ENCODE measurements around the gene YWHAE.

- RRBS, 2 experiments: no CpG with 5 or more reads among the region's 22 CpGs
CAGE:
- cytosol, long polyA minus RNA: no peak
- cytosol, long polyA plus RNA: no peak
- long polyA plus RNA: no peak
- nucleus, long polyA minus RNA: no peak
- nucleus, long polyA plus RNA: no peak
These were observed 16.6 kb upstream of the BHLHA9 start for GRCh38 chr17:1253642-1254112.

DNA sequence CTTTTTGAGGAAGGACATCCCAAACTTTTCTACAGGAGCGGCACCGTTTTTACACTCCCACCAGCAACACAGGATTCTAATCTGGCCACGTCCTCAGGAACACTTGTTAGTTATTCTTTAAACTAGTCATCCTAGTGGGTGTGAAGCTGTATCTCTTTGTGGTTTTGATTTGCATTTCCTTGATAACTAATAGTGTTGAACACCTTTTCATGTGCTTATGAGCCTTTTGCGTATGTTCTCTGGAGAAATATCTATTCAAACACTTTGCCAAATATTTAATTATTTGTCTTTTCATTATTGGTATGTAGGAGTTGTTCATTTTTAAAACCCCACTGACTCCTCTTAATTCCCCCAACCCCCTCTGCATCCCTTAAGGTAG, 25.5 kb downstream of the YWHAE start:
- RRBS, 2 experiments: no CpG with 5 or more reads among the region's 4 CpGs
CAGE:
- cytosol, long polyA minus RNA: no peak
- cytosol, long polyA plus RNA: no peak
- long polyA plus RNA: no peak
- nucleus, long polyA minus RNA: no peak
- nucleus, long polyA plus RNA: no peak

GRCh38 chr17:1380666-1381317, 19.2 kb downstream of the YWHAE start:
- RRBS, 2 experiments: no CpG with 5 or more reads among the region's 11 CpGs
CAGE:
- cytosol, long polyA minus RNA: no peak
- cytosol, long polyA plus RNA: no peak
- long polyA plus RNA: no peak
- nucleus, long polyA minus RNA: no peak
- nucleus, long polyA plus RNA: no peak

GRCh38 chr17:1398572-1399291, 1.3 kb downstream of the YWHAE start:
- RRBS, 2 experiments: no CpG with 5 or more reads among the region's 20 CpGs
CAGE:
- cytosol, long polyA minus RNA: no peak
- cytosol, long polyA plus RNA: no peak
- long polyA plus RNA: no peak
- nucleus, long polyA minus RNA: no peak
- nucleus, long polyA plus RNA: no peak

DNA sequence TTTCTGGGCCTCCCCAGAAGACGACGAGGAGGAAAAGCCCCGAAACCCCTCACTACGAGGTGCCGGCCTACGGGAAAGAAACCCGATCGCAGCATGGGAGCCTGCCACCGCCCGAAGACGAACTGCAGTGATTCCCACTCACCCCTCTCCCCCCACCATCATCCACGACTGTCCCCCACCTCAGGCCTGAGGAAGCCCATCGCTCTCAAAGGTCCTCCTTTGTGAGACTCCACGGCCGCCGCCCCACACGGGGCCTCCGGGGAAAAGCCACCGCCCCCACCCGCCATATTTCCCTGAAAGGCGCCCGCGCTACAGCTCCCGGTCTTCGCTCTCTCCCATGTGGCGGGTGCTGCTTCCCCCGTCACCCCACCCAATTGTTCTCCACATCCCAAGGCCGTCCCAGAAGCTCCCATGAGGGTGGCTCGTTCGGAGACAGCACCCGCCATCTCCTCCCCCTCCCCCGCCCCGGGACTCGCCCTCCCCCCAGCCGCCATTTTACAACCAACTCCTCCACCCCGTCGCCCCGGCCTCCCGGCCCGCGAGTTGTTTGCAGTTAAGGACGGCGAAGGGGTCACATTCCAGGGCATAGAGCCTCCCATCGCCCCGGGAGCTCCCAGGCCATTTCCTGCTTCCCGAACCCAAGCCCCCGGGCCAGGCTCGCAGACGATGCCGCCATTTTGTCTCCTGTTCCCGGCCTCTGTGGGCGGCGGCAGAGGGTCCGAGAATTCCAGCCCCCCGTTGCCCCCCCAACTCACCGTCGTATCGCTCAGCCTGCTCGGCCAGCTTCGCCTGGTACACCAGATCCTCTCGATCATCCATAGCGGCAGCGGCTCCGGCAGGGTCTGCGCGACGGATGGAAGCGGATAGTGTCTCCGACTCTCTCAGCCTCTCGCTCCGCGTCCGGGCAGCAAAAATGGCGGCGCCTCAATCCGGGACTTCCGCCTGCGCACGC, at the start of gene YWHAE:
Gene YWHAE (minus strand): TSS at position 931 of the 952 bp plus-strand sequence.
- RRBS, 2 experiments: 1 to 2% methylated on average over 36 of the region's 79 CpGs
CAGE:
- cytosol, long polyA minus RNA: start-site peak on the minus strand centred at position 900 of the sequence, 33 bp wide, 69 reads
- cytosol, long polyA plus RNA: start-site peak on the minus strand centred at position 854 of the sequence, 157 bp wide, 5,158 and 7,539 reads in 2 replicates
- long polyA plus RNA: start-site peak on the minus strand centred at position 853 of the sequence, 160 bp wide, 4,426 and 4,115 reads in 2 replicates
- nucleus, long polyA minus RNA: no peak
- nucleus, long polyA plus RNA: start-site peak on the minus strand centred at position 897 of the sequence, 49 bp wide, 2,638 and 1,999 reads in 2 replicates

DNA sequence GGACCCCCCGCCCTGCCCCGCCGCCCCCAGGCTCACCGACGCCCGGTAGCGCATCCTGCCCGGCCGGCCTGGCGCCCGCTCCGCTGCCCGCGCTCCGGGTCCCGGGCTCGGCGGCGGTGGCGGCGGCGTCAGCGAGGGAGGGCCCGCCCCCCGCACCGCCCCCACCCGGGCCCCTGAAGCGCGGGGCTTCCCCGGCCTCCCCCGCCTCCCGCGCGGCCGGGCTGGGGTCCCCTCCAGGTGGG, 6.9 kb downstream of the MYO1C start:
- RRBS, 2 experiments: 2 to 3% methylated on average over 12 to 19 of the region's 35 CpGs
CAGE:
- cytosol, long polyA minus RNA: start-site peak on the minus strand centred at position 106 of the sequence, 93 bp wide, 22 reads
- cytosol, long polyA plus RNA: start-site peak on the minus strand centred at position 98 of the sequence, 36 bp wide, 63 and 21 reads in 2 replicates
- long polyA plus RNA: no peak
- nucleus, long polyA minus RNA: no peak
- nucleus, long polyA plus RNA: no peak

DNA sequence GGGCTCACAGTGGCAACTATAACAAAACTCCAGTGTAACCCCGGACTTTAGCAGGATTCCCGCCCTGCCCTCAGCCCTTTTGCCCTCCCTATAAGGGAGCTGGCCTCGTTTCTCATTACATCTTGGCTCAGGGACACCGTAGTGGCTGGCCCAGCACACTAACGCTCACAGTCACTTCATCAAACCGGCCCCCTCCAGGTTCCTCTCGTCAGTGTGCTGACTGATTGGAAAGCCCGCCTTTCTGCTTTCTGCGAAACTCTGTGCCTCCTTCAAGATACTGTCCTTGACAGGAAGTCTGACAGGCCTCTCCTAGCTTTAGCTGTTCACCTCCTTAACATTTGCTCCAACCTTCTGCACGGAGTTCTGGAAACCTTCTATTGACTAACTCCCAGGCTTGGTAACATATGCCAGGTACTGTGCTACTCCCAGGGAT, 11.3 kb upstream of the MYO1C start:
- RRBS, 2 experiments: no CpG with 5 or more reads among the region's 10 CpGs
CAGE:
- cytosol, long polyA minus RNA: no peak
- cytosol, long polyA plus RNA: no peak
- long polyA plus RNA: no peak
- nucleus, long polyA minus RNA: no peak
- nucleus, long polyA plus RNA: no peak

DNA sequence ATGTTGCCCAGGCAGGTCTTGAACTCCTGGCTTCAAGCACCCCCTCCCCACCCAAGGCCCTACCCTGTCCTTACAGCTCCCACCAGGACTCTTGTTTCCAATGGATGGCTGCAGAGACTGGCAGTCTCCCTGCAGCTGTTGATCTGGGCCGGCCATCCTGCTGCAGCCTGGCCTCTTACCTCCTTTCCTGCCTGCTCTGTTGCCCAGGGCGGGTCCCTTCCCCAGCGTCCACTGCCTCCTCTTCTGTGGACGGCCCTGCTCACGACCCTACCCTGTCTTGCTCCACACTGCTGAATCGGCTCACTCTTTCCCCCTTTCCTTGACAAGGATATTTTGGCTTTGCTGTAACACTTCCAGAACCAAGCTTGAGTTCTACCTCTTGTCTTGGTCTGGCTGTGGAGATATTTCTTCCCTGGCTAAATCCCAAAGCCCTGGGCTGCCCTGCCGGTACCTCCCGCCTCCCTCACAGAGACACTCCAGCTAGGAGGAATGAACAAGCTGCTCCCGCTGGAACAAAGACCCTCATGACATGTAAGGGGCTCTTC, 11.0 kb downstream of the INPP5K start:
- RRBS, 2 experiments: no CpG with 5 or more reads among the region's 9 CpGs
CAGE:
- cytosol, long polyA minus RNA: no peak
- cytosol, long polyA plus RNA: no peak
- long polyA plus RNA: no peak
- nucleus, long polyA minus RNA: no peak
- nucleus, long polyA plus RNA: no peak

DNA sequence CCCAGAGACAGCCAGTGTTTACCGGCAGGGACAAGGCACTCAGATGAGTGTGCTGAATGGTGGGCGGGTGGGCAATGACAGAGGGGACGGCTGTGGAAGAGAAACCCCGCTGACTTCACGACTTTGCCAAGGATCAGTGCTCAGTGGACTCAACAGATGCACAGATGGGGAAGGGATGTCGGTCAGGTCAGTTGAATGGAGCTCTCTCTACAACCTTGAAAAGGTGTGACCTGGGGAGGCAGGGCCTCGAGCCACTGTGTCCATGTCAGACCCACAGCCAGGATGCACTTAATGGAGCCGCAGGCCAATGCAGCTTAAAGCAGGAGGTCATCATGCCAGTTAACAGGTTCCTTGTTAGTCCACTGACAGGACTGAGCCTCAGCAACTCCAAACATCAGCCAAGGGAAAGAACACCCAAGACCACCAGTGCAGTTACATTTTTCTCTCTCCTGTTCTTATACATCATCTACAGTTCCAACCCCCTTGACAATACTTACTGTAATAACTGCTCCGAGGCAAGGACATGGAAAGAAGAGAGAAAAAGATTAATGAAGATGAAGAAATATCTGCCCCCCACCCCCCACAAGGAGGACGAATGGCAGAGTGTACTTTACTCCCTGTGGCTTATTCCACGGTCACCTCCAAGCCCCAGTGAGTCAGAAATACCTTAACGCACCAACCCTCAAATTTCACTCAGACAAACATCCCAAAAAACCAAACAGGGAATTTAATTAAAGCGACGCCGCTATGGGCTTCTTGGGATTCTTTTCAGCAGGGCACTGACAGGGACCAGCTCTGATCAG, 19.9 kb downstream of the PITPNA start:
- RRBS, 2 experiments: no CpG with 5 or more reads among the region's 15 CpGs
CAGE:
- cytosol, long polyA minus RNA: no peak
- cytosol, long polyA plus RNA: no peak
- long polyA plus RNA: no peak
- nucleus, long polyA minus RNA: no peak
- nucleus, long polyA plus RNA: no peak

DNA sequence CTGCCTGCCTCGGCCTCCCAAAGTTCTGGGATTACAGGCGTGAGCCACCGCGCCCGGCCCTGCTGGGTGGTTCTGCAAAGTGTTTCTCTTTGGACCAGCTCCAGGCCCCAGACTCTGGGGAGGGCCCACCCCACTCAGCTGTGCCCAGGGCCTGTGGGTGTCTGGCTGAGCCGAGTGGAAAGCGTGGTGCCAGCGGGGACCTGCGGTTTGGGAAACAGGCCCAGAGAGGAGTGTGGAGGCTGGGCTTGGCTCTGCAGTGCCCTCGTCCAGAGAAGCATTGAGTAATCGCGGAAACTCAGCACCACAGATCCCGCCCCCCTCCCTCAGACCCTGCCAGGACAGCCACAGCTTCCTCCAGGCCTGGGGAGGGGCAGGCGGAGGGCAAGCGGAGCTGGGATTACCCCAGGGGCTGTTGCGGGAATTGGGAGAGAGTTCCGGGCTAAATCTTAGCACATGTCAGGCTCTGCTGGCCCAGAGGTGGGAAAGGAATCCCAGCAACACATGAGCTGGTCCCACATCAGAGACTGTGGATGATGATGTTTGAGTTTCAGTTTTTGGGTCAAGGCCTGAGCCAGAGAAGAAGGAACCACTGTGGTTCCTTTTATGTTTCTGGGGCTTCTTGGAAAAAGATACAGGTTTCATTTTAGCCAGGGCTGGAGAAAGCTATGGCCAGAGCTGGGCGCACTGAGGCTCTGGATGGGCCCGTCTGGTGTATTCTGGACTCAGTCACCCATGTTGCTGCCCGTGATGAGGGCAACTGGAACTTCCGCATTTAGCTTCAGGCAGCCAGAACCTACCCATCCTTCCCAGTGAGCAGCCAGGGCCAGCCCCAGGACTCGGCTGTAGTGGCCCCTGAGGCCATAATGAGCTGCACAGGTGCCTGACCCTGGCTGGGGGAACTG, 14.8 kb upstream of the PITPNA start:
- RRBS, 2 experiments: no CpG with 5 or more reads among the region's 22 CpGs
CAGE:
- cytosol, long polyA minus RNA: no peak
- cytosol, long polyA plus RNA: no peak
- long polyA plus RNA: no peak
- nucleus, long polyA minus RNA: no peak
- nucleus, long polyA plus RNA: no peak

GRCh38 chr17:1588773-1589506, 26.3 kb upstream of the PITPNA start:
- RRBS, 2 experiments: no CpG with 5 or more reads among the region's 34 CpGs
CAGE:
- cytosol, long polyA minus RNA: no peak
- cytosol, long polyA plus RNA: no peak
- long polyA plus RNA: no peak
- nucleus, long polyA minus RNA: no peak
- nucleus, long polyA plus RNA: no peak

DNA sequence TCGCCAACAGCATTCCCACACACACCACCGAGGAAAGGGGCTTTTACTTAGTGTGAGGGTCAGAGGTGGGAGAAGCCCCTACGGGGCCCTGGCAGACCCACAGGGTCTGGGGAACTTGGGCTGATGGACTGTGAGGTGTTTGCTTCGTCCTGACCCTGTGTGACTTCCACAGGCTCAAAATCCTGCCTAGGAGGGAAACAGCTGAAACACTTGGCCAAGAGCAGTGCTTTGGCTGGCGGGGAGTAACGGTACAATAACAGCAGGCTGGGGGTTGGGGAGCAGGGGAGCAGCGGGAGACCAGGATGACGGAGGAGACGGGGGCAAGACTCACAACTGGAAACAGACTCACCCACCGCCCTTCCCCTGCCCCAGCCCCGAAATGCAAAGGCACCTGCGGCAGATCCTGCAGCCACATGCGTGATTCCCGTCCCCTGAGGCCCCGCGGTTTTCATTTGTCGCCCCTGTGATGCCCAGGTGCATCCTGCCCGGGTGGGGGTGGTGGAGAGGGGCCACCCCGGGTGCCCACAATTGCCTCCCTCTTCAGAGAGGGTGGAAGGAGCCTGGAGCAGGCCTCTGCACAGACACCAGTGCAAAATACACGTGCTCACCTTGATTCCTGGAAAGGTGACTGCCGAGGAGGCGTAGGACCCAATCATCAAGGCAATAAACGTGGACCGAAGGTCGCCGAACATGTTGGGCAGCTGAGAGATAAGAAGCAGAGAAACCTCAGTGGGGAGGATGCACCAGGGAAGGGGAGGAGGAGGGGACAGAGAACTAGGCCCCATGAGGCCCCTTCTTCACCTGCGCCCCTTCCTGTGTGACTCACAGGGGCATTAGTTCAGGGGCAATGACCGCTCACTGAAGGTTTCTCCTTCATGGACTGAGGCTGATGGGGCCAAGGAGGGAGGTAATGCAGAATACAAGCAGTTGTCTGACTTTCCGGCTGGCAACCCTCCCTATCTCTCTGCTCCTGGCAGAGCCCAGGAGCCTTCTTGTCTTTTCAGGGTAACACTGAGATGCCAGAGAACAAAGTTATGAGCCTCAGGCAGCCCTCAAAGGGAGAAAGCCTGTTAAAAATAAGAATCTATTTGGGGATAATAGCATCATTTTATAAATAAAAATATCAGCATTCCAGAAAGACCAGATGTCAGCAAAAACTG, 30.4 kb upstream of the PITPNA start:
- RRBS, 2 experiments: no CpG with 5 or more reads among the region's 29 CpGs
CAGE:
- cytosol, long polyA minus RNA: no peak
- cytosol, long polyA plus RNA: no peak
- long polyA plus RNA: start-site peak on the minus strand centred at position 718 of the sequence, 171 bp wide, 27 and 69 reads in 2 replicates
- nucleus, long polyA minus RNA: no peak
- nucleus, long polyA plus RNA: no peak

DNA sequence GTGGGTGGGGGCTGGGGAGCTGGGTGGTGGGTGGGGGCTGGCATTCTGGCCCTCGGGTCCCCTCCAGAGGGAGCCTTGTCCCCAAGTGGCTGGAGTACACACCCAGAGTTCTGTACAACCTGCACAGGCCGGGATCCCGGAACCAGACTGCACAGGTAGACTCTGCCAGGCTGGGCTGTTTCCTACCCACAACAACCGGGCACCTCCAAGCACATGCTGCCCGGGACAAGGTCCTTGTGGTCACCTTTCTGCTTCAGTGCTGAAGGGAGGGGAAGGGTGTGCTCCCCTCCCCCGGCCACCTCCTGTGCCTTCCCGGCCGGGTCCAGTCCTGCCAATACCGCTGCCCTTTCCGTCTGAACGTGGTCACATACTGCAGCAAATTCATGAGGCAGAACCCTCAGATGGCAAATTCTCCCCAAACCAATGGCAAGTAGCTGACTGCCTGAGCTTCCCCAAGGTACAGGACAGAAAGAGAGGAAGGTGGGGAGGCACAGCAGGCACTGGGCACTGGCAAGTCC, 23.0 kb downstream of the SLC43A2 start:
- RRBS, 2 experiments: 64 to 67% methylated on average over 4 of the region's 11 CpGs
CAGE:
- cytosol, long polyA minus RNA: no peak
- cytosol, long polyA plus RNA: no peak
- long polyA plus RNA: no peak
- nucleus, long polyA minus RNA: no peak
- nucleus, long polyA plus RNA: no peak

GRCh38 chr17:1612348-1612761, 16.3 kb downstream of the SLC43A2 start:
- RRBS, 2 experiments: 97% methylated on average over 5 to 7 of the region's 17 CpGs
CAGE:
- cytosol, long polyA minus RNA: no peak
- cytosol, long polyA plus RNA: no peak
- long polyA plus RNA: no peak
- nucleus, long polyA minus RNA: no peak
- nucleus, long polyA plus RNA: no peak

DNA sequence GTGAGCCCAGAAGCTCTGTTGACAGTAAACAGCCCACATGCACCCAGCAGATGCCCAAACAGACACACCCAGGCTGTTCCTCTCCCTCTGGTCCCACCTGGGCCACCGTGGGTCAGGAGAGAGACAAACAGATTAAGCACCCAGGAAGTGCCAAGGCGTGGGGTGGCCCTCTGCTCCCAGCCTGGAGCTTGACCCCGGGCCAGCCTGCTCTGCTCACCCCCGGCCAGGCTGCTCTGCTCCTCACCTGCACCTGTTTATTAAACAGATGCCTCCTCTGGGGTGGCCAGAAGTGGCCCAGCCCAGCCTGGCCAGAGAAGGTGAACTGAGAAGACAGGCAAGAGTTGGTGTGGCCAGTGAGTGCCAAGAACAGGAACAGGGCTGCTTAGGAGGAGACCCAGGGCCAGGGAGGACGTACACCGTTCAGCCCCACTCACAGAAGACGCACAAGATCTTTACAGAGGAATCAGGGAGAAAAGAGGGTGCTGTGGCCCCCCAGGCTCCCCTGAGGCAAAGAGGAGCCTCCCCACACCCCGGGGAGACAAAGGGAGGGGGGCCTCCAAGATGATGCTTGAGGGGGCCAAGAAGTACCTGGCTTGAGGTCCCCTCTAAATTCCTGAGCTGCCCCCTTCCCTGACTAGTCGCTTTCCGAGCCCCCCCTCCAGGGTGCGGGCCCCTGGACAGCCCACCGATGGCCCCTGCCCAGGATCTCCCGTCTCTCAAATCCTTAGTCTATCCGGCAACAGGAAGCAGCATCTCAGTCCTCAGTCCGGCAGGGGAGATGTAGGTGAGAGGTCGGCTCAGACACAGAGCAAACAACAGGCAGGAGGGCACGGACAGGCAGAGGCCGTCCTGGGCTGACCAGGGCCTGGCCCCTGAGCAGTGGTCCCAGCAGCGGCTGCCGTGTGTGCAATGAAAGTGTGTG, 7.7 kb downstream of the SLC43A2 start:
- RRBS, 2 experiments: no CpG with 5 or more reads among the region's 20 CpGs
CAGE:
- cytosol, long polyA minus RNA: no peak
- cytosol, long polyA plus RNA: no peak
- long polyA plus RNA: no peak
- nucleus, long polyA minus RNA: no peak
- nucleus, long polyA plus RNA: no peak

DNA sequence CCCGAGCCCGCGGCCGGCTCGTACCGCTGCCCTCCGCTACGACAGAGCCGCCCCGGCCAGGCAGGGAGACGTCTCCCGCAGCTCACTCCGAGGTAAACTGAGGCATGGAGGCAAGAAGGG, 684 bp downstream of the SLC43A2 start:
- RRBS, 2 experiments: 2 to 5% methylated on average over 7 of the region's 13 CpGs
CAGE:
- cytosol, long polyA minus RNA: no peak
- cytosol, long polyA plus RNA: no peak
- long polyA plus RNA: no peak
- nucleus, long polyA minus RNA: no peak
- nucleus, long polyA plus RNA: no peak

- RRBS, 2 experiments: no CpG with 5 or more reads among the region's 15 CpGs
CAGE:
- cytosol, long polyA minus RNA: no peak
- cytosol, long polyA plus RNA: no peak
- long polyA plus RNA: no peak
- nucleus, long polyA minus RNA: no peak
- nucleus, long polyA plus RNA: no peak
These were observed 12.0 kb upstream of the RILP start for GRCh38 chr17:1661412-1662295.

DNA sequence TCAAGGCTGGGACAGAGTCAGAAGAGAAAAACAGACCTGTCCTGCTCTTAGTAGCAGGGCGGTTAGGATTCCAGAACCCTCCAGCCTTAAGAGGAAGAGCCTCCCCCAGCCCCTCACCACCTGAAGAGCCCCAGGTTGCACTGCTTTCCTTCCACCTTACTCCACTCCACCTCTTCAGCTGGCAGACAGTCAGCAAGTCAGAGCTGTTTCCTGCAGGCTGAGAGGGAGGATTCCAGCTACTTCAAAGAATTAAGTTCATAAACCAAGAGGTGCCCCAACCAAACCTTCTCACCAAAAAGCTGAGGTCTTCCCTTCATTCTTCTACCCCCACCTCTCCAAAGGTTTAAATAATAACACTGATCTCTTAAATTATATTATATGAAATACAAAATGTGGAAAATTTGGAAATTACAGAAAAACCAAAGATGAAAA, 986 bp upstream of the TLCD2 start:
- RRBS, 2 experiments: no CpG with 5 or more reads among the region's 1 CpG
CAGE:
- cytosol, long polyA minus RNA: no peak
- cytosol, long polyA plus RNA: no peak
- long polyA plus RNA: no peak
- nucleus, long polyA minus RNA: no peak
- nucleus, long polyA plus RNA: no peak

GRCh38 chr17:1732722-1733384, 8.3 kb downstream of the WDR81 start:
- RRBS, 2 experiments: no CpG with 5 or more reads among the region's 17 CpGs
CAGE:
- cytosol, long polyA minus RNA: no peak
- cytosol, long polyA plus RNA: no peak
- long polyA plus RNA: no peak
- nucleus, long polyA minus RNA: no peak
- nucleus, long polyA plus RNA: no peak

DNA sequence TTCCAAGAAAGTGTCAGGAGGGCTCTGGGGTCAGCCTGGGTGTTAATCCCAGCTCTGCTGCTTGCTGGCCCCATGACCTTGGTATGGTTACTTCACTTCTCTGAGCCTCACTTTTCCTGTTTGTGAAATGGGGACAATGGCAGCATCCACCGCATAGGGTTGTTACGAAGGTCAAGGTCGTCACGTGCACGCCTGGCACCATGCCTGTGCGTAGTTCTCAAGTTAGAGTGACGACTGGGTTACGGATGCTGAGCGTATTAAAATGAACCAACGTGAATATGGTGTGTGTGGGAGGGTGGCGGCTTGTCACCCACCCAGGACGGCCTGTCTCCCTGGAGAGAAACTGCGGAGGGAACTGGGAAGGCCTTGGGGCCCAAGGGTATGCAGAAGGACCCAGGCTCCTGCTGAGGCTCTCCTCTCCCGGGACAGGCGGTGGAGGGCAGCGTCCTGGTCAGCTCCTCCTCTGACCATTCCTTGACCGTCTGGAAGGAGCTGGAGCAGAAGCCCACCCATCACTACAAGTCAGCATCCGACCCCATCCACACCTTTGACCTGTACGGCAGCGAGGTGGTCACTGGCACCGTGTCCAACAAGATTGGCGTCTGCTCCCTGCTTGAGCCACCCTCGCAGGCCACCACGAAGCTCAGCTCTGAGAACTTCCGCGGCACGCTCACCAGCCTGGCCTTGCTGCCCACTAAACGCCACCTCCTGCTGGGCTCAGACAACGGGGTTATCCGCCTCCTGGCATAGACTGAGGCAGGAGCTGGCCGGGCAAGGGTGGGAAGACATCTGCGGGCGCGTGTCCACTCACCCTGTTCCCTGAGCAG, 5.5 kb upstream of the SERPINF2 start:
- RRBS, 2 experiments: no CpG with 5 or more reads among the region's 34 CpGs
CAGE:
- cytosol, long polyA minus RNA: no peak
- cytosol, long polyA plus RNA: no peak
- long polyA plus RNA: no peak
- nucleus, long polyA minus RNA: no peak
- nucleus, long polyA plus RNA: no peak

Data from HepG2 (cell line).